Osteocyte (in vitro differentiated cells): ENCODE measurements around the genes TEDC2, PRSS21 and MMP25.

- PRO-cap, result no peak
Measured at GRCh38 chr16:2328389-2329172, 11.9 kb downstream of the ABCA3 start.

DNA sequence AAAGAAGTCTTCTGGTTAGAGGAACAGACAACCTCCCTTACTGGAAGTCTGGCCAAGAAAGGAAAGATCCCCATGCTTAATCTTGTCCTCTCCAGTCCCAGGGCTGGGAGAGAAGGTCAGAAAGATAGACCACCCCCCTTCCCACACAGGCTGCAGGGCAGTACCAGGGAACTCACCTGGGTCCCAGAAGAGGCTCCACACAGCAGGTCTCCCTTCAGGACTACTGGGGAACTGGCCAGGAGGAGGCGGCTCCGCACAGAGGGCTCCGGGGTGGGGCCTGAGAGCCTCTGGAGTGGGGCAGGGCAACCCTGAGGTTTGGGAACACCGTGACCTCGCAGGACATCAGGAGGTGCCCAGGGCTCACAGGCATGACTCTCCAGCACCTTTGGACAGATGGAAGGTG is 11.1 kb downstream of the ABCA3 start:
- PRO-cap, result no peak

DNA sequence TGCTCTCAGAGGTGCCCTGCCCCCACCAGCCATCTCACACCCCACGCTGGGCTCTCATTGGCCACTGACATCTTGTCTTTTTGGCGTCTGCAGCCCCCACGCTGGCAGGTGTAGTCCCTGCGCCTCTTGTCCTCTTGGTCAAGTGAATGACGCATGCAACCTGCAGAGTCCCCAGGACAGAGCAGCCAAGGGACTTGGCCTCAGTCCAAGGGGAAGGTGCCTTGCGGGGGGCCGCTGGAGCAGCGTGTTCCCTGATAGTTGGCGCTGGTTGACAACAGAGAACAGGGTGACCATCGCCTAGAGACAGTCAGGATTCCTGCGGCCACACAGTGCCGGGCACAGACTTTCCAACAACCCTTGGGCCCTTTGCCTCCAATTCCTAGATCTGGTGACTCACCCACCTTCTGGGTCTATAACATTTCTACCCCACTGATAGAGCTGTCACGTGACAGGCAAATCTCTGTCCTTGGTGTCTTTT is 12.1 kb upstream of the TEDC2 start:
- PRO-cap, result no peak

GRCh38 chr16:2456401-2457416 is 3.2 kb upstream of the TEDC2 start:
- PRO-cap, result no peak

- PRO-cap, result bidirectional peak, plus-strand start at chr16:2460145, minus-strand start at chr16:2459965
Measured at GRCh38 chr16:2459474-2460552, at the start of gene TEDC2. Gene TEDC2 (plus strand): TSS chr16:2460109.

- PRO-cap, result no peak
Measured at GRCh38 chr16:2527120-2527514, 4.1 kb downstream of the CEMP1 start.

DNA sequence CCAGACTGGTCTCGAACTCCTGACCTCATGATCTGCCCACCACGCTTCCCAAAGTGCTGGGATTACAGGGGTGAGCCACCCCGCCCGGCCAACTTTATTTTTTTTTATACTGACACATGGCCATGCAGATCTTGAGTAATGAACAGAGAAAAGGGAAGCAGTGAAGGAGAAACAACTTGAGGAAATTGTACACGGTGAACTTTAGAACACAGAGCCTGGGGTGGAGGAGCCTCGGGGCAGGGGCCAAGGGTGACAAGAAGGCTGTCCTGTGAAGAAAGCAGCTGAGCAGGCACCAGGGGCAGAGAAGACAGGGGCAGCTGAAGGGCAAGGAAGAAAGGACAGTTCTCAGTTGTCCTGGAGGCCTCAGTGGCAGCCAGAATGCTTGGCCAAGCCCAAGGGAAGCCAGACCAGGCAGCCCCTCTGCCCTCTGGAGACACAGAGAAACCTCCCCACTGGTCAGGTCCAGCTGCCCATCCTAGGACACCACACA is 7.8 kb upstream of the KCTD5 start:
- PRO-cap, result no peak

DNA sequence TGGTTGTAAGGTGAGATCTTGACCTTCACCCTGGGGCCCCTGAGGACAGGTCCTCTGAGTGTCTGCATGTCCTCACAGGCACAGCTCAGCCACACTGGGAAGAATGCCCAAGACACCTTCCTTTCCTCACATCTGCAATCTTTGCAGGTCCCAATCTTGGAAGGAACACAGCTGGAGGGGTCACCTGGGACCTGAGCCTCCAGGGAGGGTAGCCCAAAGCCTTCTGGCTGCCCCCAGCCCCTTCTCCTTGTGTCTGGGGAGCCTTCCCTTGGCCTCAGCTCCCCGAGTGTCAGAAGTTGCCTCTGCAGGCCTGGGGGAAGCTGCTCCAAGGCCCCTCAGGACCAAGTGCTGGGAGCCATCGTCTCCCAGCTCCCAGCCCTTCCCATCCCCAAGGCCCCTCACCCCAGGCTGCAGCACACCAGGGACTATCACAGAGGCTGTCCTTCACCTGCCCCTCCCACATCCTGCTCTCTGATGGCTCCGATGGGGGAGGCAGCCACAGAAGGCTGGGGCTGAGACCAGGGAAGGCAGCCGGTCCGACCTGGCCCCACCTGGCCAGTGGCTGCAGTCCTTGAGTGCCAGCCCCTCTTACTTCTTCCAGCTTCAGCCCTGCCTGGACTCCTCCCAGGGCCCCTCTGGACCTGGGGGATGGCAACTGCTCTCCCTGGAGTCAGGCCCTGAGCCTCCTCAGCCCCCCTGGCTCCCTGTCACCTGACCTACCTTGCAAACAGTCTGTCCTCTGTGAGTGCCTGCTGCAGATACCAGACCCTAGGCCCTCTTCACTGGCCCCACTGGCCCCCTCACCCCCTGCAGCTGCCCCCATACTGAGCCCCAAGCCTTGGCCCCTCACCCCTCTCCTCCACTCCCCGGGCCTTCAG is 12.9 kb upstream of the SRRM2 start:
- PRO-cap, result no peak

DNA sequence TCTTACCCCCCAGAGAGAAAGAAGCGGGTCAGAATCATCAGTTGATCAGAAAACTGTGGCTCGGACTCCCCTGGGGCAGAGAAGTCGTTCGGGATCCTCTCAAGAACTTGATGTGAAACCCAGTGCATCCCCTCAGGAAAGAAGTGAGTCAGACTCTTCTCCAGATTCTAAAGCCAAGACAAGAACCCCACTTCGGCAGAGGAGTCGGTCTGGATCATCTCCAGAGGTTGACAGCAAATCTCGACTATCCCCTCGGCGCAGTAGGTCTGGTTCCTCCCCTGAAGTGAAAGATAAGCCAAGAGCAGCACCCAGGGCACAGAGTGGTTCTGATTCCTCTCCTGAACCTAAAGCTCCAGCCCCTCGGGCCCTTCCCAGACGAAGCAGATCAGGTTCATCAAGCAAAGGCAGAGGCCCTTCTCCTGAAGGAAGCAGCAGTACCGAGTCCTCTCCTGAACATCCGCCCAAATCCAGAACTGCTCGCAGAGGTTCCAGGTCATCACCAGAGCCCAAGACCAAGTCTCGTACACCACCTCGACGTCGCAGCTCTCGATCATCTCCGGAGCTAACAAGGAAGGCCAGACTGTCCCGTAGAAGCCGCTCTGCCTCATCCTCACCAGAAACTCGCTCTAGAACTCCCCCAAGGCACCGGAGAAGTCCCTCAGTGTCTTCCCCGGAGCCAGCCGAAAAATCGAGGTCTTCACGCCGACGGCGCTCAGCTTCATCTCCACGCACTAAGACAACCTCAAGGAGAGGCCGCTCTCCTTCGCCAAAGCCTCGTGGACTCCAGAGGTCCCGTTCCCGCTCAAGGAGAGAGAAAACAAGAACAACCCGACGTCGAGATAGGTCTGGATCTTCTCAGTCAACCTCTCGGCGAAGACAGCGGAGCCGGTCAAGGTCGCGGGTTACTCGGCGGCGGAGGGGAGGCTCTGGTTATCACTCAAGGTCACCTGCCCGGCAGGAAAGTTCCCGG is 11.7 kb downstream of the ELOB start:
- PRO-cap, result no peak

- PRO-cap, result no peak
Measured at GRCh38 chr16:2816967-2817985, at the start of gene PRSS21. Gene PRSS21 (plus strand): TSS chr16:2817237.

- PRO-cap, result no peak
Measured at GRCh38 chr16:2891164-2891487, 8.1 kb downstream of the FLYWCH2 start.

DNA sequence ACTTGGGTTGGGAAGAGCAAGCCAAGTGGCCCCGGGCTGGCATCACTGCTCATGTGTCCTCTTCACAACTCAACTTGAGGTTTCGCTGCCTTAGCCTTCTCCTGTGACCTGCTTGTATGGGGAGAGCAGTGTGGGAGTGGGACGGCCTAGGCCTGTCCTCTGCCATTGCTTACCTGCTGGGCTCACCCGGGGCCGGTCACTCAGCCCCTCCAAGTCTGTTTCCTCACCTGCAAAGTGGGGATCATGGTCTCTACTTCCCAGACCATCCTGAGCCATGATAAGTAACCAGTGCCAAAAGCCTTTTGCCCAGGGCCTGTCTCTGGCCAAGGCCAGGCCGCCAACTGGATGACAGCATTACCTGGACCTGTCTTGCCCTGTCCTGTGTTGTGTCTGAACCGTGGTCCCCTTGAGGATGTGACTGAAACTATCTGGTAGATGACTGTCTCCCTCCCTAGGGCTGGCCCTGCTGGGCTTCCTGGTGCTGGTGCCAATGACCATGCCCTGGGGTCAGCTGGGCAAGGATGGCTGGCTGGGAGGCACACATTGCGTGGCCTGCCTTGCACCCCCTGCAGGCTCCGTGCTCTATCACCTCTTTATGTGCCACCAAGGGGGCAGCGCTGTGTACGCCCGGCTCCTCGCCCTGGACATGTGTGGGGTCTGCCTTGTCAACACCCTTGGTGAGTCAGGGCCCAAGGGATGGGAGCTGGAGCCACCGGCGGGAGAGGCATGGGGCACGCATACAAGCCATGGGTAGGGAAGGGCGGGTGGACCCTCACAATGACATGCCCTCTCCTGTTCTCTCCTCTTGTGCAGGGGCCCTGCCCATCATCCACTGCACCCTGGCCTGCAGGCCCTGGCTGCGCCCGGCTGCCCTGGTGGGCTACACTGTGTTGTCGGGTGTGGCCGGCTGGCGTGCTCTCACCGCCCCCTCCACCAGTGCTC is 1.8 kb downstream of the PAQR4 start:
- PRO-cap, result no peak

- PRO-cap, result no peak
Measured at GRCh38 chr16:2971900-2973012, 3.1 kb downstream of the PAQR4 start.

DNA sequence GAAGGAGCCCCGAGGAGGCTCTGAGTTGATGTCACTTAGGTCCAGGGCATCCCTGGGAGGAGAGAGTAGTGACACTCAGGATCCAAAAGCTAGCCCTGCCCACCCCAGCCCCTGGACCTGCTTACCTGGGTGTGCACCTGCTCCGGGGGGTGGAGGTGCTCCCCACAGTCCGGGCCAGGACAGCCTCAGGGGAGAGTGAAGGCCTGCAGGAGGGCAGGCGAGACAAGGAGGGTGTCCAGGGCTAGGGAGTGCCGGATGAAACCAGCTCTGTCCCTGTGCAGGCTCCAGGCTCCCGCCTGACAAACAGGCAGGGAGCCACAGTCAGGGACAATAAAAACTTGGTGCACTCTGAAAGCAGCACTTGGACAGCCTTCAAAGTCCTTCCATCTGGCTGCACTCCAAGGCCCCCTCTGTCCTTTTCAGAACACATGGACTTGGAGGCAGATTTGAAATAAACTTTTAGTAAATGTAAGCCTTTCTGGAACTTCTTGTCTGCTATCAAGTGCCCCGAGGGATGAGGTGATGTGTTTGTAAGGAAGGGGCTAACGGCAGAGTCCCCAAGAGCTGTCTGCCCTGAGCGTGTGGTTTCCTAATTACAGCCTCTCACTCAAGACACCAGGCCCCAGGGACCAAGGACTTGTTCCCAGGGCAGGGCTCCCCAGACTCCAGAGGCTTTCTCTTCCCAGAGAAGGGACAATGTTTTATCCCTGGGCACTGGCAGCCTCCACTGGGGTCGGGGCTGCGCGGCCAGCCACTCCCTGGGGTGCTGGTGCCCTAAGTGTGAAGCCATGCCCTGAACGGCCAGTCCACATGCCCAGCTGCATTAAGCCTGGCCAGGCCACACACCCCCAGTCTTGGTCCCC is 4.1 kb downstream of the PAQR4 start:
- PRO-cap, result no peak

GRCh38 chr16:2976572-2977222 is 3.5 kb downstream of the PKMYT1 start:
- PRO-cap, result no peak

GRCh38 chr16:3003575-3004676 is 8.8 kb upstream of the CLDN9 start:
- PRO-cap, result no peak

DNA sequence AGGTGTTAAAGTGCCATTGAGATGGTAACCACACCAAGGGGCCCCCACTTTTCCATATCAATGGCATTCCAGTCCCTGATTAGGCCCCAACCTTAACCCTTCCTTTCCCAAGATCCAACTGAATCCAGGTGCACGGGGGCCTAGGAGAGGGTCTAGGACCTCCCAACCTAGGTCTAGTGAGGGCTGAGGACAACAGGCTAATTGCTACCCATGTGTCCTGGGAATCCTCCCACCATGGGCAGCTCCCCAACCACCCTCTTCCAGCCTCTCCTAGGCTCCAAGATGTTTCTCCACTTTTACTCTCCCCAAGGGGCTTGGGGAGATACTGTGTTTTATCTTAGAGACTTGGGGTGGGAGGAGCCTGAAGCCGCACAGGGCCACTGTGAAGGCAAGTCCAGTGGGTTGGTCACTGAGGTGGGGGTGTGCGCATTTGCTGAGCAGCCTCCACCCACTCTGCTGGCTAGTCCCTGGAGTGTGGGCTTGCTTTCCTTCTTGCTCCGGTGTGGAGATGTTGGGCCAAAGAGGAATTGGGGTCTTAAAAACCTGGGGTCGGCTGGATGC is 4.2 kb upstream of the CLDN9 start:
- PRO-cap, result no peak

- PRO-cap, result no peak
Measured at GRCh38 chr16:3046004-3046801, at the start of gene MMP25. Gene MMP25 (plus strand): TSS chr16:3046561.

DNA sequence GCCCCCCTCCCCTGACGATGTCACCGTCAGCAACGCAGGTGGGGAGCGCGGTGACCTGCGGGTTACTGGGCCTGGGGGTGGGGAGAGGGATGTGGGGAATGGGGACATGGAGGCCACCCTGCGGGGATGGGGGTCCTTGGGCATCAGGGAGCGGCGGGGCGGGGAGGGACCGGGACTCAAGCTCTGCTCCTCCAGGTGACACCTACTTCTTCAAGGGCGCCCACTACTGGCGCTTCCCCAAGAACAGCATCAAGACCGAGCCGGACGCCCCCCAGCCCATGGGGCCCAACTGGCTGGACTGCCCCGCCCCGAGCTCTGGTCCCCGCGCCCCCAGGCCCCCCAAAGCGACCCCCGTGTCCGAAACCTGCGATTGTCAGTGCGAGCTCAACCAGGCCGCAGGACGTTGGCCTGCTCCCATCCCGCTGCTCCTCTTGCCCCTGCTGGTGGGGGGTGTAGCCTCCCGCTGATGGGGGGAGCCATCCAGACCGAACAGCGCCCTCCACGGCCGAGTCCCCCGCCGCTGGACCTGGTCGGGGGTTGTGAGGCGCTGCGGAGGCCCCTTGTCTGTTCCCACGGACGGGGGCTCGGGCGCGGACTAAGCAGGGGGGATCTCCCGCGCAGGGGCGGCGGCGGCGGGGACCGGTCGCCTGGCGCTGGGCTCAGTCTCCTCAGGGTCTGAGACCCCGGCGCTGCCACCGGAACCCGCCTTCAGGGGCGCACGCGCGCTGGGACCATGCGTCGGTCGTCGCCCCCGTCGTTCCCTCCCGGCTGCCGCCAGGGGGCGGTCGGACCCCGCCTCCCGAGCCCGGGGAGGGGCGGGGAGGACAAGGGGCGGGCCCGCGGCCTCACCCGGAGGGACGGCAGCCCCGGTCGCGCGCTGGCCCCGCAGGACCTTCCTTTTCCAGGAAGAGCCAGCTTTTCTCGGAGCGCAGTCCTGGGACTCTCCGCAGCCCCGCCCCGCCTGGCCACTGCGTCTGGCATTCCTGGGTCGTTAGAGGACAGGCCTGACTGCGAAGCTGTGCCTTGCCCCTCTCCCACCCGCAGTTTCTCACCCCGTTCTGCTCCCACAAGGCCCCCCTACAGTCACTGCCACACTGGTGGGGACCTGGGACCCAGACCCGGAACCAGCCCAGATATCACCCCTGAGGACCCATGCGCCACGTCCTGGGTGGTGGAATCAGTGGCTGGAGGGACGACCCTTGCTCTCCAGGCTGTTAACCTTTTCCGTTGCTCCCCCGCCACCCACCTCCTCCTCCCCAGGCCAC is 6.4 kb upstream of the IL32 start:
- PRO-cap, result bidirectional peak, plus-strand start at position 980 of the sequence, minus-strand start at position 763 of the sequence

GRCh38 chr16:3137234-3137656 is 2.4 kb downstream of the ZNF213 start:
- PRO-cap, result no peak